Amniotic epithelial cell (primary cell): ENCODE results near the genes ADAM22 and ZNF804B.

GRCh38 chr7:81690212-81690842 is 79.5 kb downstream of the HGF start:
- RRBS: no CpG with 5 or more reads among the region's 7 CpGs

DNA sequence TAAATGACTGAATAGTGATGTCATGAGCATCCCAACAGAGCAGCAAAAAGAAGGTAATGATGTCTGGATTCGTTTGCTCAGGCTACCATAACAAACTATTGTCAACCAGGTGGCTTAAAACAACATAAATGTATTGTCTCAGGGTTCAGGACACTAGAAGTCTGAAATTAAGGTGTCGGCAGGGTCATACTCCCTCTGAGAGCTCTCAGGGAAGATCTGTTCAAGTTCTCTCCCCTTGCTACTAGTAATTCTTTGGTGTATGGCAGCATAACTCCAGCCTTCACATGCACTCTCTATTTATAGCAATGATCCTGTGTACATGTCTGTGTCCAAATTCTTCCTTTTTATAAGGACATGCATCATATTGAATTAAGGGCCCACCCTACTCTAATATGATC is 27.3 kb downstream of the CACNA2D1 start:
- RRBS: no CpG with 5 or more reads among the region's 2 CpGs

- RRBS: no CpG with 5 or more reads among the region's 28 CpGs
Observed at GRCh38 chr7:83459791-83460972, 188.8 kb downstream of the SEMA3E start.

- RRBS: no CpG with 5 or more reads among the region's 2 CpGs
Observed at GRCh38 chr7:84009671-84010104, 184.9 kb downstream of the SEMA3A start.

DNA sequence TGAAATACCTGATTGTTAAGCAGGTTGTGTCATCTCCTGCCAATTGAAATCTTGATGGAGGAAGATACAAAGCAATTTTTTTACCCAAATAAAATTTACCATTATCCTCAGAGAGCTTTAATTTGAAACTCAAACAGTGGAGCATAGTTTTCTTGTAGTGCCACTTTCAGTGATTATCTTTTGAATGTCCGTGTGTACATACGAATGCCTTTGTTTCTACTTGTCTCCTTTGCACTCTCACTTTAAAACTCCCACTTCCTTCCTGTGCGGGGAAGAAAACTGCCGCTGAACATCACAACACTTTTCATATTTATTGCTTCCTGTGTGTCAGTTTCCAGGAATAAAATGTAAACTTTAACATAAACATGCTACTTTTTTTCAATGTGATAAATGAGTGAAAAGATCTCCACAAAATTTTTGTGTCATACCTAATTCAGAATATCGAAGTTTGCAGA is 102.4 kb downstream of the SEMA3A start:
- RRBS: no CpG with 5 or more reads among the region's 5 CpGs

GRCh38 chr7:84492375-84493182 is 298.0 kb upstream of the SEMA3A start:
- RRBS: no CpG with 5 or more reads among the region's 10 CpGs

GRCh38 chr7:84582751-84583041 is 388.1 kb upstream of the SEMA3A start:
- RRBS: no CpG with 5 or more reads among the region's 3 CpGs

GRCh38 chr7:84701839-84702411 is 484.9 kb downstream of the SEMA3D start:
- RRBS: no CpG with 5 or more reads among the region's 4 CpGs

- RRBS: no CpG with 5 or more reads among the region's 28 CpGs
Observed at GRCh38 chr7:86340009-86340989, 303.4 kb upstream of the GRM3 start.

- RRBS: no CpG with 5 or more reads among the region's 3 CpGs
Observed at GRCh38 chr7:86846607-86847131, 203.0 kb downstream of the GRM3 start.

DNA sequence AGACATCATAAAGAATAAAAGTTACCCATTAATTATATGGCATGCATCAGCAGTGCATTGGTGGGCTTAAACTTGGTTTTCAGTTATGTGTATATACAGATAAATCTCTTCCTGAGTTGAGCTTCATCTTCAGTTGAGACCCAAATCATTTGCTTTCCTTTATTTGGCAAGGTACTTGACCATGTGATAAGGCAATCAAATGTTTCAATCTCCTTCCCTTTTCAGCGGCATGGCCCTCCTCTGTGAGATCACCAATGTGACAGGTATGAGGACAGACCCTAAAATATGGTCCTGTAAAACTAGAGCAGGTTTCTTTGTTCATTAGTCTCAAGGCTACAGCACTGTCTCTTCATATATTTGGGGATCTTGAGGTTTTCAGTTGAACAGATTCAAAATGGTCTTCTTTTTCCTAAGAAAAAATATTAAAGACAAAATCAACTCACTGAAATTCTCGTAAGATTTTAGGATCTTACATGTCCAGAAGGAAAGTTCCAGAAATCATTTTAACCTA is 179.3 kb downstream of the ELAPOR2 start:
- RRBS: no CpG with 5 or more reads among the region's 2 CpGs

- RRBS: no CpG with 5 or more reads among the region's 7 CpGs
Observed at GRCh38 chr7:87182115-87182648, 29.9 kb downstream of the DMTF1 start.

DNA sequence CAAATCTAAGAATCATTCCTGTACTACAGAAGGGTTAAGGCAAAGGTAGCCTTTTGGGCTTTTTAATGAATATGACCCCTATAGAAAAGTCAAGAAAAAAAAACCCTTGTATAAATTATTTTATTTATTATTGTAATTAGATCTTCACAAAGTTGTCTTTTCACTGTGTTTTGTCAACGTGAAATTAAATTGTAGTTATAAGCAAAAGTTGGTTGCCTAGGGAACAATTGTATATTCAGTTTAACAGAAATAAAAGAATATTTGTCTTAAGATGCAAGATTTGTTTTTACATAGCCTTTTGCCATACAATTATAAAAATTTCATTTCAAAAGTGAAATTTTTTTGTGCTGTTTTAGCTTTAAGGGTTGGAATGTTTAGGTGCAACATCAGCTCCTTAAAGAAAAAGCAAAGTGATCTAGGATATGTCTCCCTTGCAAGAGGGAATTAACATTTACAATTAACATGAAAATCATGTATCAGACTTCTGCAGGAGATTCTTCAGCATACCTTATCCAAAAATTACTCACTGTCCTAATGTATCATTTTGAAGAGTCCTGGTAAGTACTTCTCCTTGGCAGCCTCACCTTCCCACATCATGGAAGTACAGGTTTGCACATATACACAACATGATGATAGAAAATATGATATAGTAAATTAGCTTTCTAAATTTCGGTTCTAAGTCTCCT is 23.3 kb downstream of the TMEM243 start:
- RRBS: no CpG with 5 or more reads among the region's 2 CpGs

- RRBS: no CpG with 5 or more reads among the region's 6 CpGs
Observed at GRCh38 chr7:87391165-87391832, 45.8 kb downstream of the CROT start.

DNA sequence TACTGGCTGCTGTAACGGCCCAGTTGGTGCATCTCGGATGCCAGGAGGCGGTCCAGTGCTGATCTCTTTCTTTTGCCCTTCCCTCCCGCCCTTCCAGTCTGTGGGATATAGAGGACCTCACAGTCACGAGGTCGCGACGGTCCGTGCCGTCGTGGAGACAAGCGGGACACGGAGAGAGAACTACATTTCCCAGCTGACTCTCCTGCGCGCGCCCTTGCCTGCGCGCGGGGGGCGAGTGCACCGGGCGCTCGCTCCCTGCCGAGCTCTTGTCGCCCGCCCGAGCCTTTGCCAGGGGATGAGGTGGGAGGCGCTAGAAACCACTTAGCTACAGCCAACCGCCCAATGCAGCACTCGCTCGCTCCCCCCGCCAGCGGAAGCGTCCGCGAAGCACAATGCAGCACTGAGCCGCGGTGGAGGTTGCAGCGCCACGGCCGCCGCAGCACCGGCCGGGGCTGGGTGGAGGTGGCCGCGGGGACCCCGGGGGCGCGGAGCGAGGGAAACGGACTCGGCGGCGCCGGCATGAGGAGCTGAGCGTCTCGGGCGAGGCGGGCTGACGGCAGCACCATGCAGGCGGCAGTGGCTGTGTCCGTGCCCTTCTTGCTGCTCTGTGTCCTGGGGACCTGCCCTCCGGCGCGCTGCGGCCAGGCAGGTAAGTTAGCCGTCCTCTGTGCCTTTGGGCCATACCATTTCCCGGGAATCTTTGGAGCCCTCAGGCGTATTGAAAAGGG is at the start of gene ADAM22:
Gene ADAM22 (plus strand): TSS at position 350 of the 728 bp plus-strand sequence.
- RRBS: 3% methylated on average over 15 of the region's 69 CpGs

- RRBS: no CpG with 5 or more reads among the region's 5 CpGs
Observed at GRCh38 chr7:88200713-88201435, 19.0 kb downstream of the SRI start.

- RRBS: 20% methylated on average over 4 of the region's 77 CpGs
Observed at GRCh38 chr7:88759191-88760138, at the start of gene ZNF804B. ZNF804B (plus strand) TSS chr7:88759700.

DNA sequence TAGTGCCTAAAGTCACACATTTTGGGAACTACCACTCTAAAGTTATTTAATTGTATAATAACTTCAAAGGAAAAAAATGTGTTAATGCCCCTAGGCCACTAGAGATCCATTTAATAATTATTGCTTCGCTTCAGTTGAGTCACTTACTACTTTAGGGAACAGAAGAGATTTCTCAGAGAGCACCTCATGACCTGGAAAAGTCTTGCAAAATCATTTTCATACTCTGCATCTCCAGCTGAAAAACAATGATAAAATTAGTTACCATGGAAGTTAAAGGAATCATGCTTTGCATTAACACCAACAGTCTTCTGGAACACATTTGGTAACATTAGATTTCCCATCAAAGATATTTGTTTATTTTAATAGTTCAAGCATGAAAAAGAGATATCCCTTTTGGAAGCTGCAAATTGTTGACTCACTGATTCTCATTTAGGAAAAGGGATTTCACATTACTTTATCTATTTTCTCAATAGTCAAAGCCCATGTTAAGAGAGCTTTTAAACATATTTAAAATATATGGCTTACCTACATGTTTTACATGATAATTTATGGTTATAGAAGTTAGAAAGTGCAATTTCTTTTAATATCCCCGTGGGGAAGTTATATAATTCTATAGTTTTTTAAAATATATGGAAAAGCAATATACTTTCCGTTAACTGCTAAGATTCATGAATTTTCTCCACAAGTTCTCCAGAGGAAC is 1.7 kb upstream of the STEAP2 start:
- RRBS: no CpG with 5 or more reads among the region's 3 CpGs

DNA sequence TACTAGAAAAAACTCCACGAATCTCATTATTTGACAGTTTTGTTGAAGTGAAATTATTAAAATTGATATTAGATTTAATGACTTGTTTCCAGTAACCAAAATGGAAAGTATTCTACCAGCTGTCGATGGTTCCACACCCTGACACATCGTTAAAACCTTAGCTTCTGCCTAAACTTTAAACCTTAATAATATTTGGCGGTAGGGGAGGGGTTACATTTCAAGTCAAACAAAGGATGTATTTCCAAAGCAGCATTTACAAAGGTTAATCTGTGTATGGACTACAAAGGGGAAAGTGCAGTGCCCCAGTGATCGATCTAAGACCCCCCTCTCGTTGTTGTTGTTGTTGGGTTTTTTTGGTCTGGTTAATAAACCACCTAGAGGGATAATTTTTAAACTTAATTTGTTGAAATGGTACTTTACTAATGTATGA is 1.1 kb upstream of the STEAP2 start:
- RRBS: no CpG with 5 or more reads among the region's 6 CpGs

DNA sequence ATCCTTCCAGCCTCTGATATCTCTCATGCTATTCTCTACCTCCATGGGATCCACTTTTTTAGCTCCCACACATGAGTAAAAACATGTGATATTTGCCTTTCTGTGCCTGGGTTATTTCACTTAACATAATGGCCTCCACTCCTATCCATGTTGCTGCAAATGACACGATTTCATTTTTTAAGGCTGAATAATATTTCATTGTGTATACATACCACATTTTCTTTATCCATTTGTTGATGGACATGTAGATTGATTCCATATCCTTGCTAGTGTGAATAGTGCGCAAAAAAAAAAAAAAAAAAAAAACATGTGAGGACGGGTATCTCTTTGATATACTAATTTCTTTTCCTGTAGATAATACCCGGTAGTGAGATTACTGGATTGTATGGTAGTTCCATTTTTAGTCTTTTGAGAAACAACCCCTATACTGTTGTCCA is 5.9 kb downstream of the STEAP2 start:
- RRBS: no CpG with 5 or more reads among the region's 4 CpGs